Left ventricle myocardium (tissue), 1 donor: Measurements from ENCODE around the genes LY6G6F, VWA7 and STK19.

DNA sequence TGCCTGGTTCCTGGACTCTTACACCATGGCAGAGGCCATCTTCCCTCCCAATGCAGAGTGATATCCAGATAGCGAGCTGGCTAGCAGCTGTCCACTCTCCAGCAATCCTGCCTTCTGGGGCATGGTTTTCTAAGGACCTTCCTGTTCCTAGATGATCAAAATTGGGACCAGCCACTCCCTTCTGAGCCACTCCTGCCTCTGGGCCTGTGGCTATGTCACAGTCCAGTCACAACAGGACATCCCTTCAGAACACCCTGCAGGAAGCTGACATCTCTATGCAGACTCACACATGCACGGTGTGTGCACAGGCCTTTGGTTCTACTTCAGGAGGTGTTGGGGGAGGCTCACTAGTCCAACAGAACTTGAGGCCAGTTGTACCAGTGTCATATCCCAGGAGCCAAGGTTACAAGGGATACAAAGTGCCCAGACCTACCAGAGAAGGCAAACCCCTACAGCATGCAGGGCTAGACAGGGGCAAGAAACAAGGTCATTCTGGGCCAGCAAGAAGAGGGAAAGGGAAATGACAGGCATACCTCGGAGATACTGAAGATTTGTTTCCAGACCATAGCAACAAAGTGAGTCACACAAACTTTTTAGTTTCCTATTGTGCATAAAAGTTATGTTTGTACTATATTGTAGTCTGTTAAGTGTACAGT is 2.7 kb upstream of the MCCD1 start:
- PRO-cap, result no peak

DNA sequence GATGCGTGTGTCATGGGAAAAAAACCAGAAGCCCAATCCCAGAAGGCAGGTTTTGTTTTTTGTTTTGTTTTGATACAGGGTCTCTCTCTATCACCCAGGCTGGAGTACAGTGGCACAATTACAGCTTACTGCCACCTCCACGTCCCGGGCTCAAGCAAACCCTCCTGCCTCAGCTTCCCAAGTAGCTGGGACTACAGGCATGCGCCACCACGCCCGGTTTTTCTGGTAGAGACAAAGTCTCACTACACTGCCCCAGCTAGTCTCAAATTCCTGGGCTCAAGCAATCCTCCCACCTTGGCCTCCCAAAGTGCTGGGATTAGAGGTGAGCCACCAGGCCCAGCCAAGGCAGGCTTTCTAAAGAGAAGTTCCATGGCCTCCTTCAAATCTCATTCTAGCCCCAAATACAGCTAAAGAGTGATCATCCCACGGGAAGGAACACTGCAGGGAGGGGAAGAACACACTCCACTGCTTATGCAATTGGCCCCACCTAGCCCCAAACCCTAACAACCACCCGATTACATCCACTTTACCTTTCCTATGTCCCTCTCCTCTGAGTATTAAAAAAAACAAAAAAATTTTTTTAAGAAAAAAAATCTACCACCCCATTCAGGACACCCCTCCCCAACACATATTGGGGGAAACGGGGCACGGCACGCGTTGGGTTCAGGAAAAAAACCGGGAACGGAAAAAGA is 5.3 kb downstream of the MCCD1 start:
- PRO-cap, result no peak

DNA sequence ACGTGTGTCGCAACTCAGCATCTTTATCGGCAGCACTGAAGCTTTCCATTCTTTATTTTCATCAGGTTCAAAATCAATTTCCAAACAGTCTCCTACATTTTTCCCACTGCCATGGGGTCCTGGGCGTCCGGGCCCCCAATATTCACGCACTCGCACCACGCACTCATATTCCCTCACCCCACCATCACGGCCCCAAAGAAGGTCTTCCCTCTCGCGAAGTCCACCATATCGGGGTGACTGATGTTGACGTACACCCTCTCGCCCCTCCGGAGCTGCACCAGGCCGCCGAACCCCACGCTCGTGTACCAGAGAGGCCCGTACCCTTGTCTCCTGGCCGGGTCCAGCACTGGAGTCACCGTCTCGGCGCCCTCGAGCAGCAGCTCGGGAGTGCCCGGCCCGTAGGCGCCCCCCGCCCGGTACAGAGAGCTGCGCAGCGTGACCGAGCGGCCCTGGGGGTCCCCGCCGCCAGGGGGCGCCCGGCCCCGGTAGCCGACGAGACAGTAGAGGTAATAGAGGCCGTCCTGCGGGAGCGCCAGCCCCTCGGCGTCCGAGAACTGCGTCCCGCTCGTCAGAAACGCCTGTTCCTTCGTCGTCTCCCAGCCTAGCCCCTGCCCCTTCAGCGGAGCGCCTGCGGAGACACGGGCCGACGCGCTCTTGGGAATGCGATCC is 1.6 kb downstream of the LTB start:
- PRO-cap, result bidirectional peak, plus-strand start at position 535 of the sequence, minus-strand start at position 389 of the sequence

- PRO-cap, result no peak
Measured at GRCh38 chr6:31653240-31653782, 850 bp upstream of the BAG6 start.

- PRO-cap, result no peak
Measured at GRCh38 chr6:31660209-31660659, 344 bp downstream of the C6orf47 start.

- PRO-cap, result no peak
Measured at GRCh38 chr6:31668925-31669601, 713 bp upstream of the LY6G5B start.

DNA sequence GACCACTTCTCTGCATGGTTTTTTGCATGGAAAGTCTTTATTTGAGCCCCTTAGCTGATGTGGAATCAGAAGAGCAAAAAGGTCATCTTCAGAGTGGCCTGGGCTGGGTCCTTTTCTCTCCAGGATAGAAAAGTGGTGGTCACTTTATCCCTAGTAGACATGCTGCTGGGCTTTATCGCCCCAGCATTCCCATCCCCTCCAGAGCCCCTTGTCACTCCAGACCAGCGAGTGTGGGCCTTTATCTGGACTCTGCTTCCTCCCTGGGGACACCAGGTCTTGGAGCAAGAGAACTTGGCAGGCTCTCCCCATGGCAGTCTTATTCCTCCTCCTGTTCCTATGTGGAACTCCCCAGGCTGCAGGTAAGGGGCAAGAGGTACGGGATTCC is at the start of gene LY6G6F:
Gene LY6G6F (plus strand): TSS at position 267 of the 385 bp plus-strand sequence.
- PRO-cap, result no peak

- PRO-cap, result no peak
Measured at GRCh38 chr6:31724345-31724803, 1.2 kb downstream of the MPIG6B start.

DNA sequence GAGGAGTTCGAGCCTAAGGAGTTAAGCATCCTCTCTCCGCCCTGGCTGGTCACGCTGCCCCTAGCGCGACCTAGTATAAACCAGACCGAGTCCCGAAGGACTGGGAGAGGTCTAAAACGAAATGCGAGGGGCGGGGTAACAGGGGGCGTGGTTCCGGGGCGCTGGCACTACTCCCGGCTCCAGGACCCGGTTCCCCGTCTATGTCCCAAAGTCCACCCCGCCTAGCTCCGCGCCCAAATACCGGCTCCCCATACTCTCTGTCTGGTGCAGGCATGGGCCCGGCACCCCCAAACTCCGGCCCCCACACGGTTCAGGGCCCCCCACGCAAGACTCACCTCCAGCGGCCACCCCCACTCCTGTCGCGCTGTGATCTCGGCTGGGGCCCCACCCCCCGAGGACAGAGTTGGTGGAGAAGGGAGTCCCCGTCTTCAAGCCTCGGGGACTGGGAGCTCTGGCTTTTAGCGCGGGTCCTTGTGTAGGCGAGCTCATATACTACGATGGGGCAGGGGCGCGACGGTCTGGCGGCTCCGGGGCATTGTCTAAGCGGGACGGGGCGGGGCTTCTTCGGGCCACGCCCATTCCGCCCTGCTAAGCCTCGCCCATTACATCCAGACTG is 725 bp upstream of the DDAH2 start:
- PRO-cap, result bidirectional peak, plus-strand start at position 197 of the sequence, minus-strand start at position 77 of the sequence; bidirectional peak, plus-strand start outside the sequence, minus-strand start at position 541 of the sequence

- PRO-cap, result no peak
Measured at GRCh38 chr6:31733135-31734091, 2.9 kb downstream of the CLIC1 start.

DNA sequence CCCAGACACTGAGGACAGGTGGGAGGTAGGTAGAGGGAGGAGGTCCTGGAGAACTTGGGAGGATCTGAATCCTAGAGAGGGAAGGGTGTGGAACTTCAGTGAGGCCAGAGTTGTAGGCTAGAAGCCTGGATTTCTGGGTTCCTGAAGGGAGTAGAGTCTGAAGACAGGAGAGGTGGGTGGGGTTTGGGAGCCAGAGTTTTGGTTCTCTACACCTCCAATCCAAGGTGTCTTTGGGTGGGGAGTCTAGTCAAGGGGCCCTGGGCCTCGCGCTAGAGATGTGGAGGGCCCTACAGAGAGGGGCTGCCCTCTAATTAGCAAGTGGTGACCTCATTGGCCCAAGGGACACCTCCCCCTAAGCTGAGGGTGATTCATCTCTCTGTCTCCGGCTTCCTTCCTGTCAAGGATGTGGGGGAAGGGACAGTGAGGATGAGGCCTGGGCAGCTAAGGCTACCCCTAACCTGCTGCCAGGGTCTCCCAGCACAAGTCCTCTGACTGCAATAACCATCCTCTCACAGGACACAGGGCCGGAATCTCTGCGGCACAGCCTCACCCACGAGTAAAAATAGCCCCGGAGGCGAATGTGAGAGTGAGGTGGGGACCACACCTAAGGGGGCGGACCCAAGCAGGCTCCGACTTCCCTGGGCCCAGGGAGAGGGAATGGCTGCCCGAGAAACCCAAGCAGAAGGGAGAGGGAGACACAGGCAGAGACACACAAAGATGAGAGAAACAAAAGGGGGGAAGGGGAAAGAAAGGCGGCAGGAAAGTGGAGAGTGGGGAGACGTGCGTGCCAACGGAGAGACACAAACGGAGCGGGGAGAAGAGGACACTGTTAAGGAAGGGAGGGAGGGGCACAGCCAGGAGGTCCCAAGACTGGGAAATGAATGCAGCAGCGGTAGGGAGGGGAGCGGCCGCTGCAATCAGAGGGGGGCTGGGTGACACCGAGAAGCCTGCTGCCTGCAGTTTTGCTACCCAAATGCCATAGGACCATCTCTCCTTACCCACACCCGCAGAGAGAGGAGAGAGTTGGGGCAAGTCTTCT is 1.5 kb downstream of the CLIC1 start:
- PRO-cap, result bidirectional peak, plus-strand start at position 420 of the sequence, minus-strand start at position 283 of the sequence; bidirectional peak, plus-strand start at position 632 of the sequence, minus-strand start at position 535 of the sequence

GRCh38 chr6:31760959-31761474 is 1.4 kb upstream of the SAPCD1 start:
- PRO-cap, result no peak

- PRO-cap, result no peak
Measured at GRCh38 chr6:31763942-31764883, 1.8 kb downstream of the SAPCD1 start.

GRCh38 chr6:31776491-31777659 is at the start of gene VWA7:
TSS of gene VWA7 (minus strand) at chr6:31777328.
- PRO-cap, result bidirectional peak, plus-strand start at chr6:31777196, minus-strand start at chr6:31777093; bidirectional peak, plus-strand start at chr6:31777267, minus-strand start at chr6:31777316

DNA sequence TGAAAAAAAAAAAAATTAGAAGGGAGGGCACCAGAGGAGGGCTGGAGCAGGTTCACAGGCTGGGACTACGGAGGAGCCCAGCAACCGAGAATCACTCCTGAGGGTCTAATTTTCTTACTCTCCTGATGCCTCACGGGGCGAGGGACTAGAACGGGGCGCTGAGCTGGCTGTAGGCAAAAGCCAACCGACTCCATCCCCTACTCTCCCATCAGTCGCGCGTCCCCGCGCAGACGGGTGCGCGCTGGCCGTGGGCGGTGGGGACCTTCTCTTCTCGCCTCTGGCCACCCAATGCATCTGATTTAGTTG is 6.0 kb upstream of the HSPA1B start:
- PRO-cap, result bidirectional peak, plus-strand start at position 229 of the sequence, minus-strand start at position 213 of the sequence

DNA sequence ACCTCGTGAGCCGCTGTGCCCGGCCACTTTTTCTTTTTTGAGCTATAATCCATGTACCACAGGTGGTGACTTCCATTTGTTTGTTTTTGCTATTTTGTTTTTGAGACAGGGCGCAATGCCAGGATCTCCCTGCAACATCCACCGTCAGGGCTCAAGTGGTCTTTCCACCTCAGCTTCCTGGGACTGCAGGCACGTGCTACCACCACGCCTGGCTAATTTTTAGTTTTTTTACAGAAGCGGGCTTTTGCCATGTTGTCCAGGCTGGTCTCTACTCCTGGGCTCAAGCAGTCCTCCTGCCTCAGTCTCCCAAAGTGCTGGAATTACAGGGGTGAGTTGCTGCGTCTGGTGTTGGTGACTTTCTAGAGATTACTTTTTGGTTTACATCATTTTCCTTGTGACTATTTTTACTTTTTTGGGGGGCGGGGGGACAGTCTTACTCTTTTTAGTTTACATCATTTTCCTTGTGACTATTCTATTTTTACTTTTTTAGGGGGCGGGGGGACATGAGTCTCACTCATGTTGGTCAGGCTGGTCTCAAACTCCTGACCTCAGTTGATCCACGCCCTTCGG is 8.7 kb downstream of the HSPA1B start:
- PRO-cap, result no peak

DNA sequence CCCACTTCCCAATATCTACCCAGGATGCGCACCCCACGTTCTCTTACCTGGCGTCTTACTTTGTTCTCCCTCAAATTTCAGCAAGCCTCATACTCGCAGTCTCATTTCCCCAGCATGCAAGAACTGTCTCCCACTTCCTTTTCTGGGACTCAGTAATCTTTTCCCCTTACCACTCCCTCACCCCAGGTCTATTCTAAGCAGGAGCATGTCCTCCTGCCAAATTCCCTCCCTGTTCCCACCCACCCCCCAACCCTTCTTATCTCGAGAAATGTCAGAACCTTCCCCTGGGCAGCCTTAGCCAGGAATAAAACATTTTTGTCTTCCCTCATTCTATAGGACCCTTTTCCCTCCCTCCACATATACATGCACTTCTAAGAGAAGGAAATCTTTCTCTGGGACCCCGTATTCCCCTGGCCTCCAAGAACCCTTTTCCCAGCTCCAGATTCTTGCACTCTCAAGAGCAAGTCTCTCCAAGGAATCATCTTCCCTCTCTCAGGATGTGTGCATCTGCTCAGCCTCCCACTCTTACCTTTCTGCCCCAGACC is 1.9 kb upstream of the EHMT2 start:
- PRO-cap, result no peak

GRCh38 chr6:31901191-31901384 is 798 bp downstream of the ZBTB12 start:
- PRO-cap, result no peak

- PRO-cap, result bidirectional peak, plus-strand start at chr6:31972353, minus-strand start at chr6:31972138
Measured at GRCh38 chr6:31971820-31972681, at the start of gene STK19. TSS of gene STK19 (plus strand) at chr6:31972363.

GRCh38 chr6:32070494-32071452 is 32.6 kb downstream of the CYP21A2 start:
- PRO-cap, result no peak